ENCODE measurements around the genes SYT8 and MRPL23.

DNA sequence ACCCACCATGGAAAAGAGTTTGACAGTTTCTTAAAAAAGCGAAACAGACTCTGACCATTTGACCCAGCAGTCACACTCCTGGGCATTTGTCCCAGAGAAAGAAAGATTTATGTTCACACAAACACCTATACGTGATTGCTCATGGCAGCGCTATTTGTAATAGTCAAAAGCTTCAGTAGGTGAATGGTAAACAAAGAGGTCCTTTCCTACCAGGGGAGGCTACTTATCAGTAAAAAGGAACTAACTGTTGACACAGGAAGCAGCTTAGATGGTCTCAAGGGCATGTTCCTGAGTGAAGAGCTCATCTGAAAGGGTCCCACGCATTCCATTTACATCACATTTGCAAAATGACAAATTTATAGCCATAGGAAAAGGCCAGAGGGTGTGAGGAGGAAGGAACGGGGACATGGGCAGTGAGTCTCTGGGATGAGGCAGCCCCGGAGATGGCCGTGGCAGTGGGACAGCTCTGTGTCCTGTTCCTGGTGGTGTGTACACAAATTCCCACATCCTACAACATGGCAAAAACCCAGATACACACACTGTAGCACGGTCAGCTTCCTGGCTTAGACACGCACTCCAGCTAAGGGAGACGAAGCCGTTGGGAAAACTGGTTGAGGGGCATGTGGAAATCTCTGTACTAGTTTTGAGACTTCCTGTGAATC is 14.6 kb upstream of the KRTAP5-6 start:
- PRO-cap, 2 experiments: no peak in any of the 2 experiments

- PRO-cap, 2 experiments: no peak in any of the 2 experiments
Observed at GRCh38 chr11:1688567-1689042, 8.4 kb upstream of the KRTAP5-6 start.

DNA sequence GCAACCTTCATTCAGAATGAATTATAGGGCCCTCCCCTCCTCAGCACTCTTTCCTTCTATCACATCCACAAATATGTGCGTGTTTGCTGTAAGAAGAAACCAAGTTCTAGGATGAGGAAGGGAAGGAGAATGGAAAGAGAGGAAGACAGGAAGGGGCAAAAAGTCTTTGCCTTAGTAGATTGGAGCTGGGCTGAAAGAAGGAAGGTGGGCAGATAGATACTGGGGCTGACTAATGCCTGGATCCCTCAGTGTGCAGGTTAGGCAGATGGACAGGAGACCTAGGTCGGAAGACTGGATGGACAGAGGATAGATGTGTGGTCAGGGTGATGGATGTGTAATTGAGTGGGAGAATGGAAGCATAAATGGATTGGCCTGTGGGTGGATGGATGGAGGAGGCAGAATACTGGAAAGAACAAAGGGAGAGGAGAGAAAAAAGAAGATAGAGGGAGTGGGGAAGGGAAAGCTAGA is 14.3 kb downstream of the IFITM10 start:
- PRO-cap, 2 experiments: no peak in any of the 2 experiments

GRCh38 chr11:1755503-1756202 is 5.3 kb upstream of the IFITM10 start:
- PRO-cap, 2 experiments: no peak in any of the 2 experiments

DNA sequence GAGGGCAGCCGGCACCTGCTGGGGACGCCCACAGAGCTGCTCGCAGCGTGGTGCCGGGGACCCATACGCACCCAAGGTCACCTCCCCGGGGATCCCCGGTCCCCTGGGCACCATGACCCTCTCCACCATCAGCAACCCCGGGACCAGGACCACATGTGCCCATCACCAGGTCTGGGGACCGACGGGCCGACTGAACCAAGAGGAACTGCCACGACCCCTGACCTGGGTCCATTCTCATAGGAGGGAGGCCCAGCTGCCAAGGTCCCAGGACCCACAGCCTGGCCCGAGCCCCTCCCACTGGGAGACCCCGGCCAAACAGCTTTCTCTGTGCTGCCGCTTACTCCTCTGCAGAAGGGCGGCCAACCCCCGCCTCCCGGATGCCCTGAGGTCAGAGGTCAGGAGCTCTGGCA is 6.4 kb upstream of the IFITM10 start:
- PRO-cap, 2 experiments: no peak in any of the 2 experiments

- PRO-cap, 2 experiments: no peak in any of the 2 experiments
Observed at GRCh38 chr11:1781822-1782538, 18.3 kb upstream of the CTSD start.

- PRO-cap, 2 experiments: no peak in any of the 2 experiments
Observed at GRCh38 chr11:1834595-1835653, at the start of gene SYT8. Gene SYT8 (plus strand): TSS chr11:1834990.

DNA sequence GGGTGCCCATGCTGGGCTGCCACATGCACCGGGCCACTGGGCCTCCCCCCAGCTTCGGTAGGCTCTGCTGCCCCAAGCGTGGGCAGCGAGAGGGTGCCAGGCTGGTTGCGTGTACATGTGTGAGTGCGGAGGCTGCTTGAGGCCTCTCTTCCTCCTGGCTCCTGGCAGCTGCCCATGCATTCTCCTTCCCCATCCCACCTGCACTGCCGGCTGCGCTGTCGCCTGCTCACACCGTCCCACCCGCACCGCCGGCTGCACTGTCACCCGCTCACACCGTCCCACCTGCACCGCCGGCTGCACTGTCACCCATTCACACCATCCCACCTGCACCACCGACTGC is 12.4 kb downstream of the LSP1 start:
- PRO-cap, 2 experiments: no peak in any of the 2 experiments

DNA sequence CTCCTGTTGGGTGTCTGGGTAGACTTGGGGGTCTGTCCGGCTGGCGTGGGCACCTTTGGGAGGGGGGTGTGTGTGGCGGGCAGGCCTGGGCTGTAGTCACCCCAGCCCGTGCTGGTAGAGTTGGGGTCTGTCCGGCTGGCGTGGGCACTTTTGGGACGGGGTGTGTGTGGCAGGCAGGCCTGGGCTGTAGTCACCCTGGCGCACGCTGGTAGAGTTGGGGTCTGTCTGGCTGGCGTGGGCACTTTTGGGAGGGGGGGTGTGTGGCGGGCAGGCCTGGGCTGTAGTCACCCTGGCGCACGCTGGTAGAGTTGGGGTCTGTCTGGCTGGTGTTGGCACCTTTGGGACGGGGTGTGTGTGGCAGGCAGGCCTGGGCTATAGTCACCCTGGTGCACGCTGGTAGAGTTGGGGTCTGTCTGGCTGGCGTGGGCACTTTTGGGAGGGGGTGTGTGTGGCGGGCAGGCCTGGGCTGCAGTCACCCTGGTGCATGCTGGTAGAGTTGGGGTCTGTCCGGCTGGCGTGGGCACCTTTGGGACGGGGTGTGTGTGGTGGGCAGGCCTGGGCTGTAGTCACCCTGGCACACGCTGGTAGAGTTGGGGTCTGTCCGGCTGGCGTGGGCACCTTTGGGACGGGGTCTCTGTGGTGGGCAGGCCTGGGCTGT is 18.9 kb downstream of the LSP1 start:
- PRO-cap, 2 experiments: no peak in any of the 2 experiments

DNA sequence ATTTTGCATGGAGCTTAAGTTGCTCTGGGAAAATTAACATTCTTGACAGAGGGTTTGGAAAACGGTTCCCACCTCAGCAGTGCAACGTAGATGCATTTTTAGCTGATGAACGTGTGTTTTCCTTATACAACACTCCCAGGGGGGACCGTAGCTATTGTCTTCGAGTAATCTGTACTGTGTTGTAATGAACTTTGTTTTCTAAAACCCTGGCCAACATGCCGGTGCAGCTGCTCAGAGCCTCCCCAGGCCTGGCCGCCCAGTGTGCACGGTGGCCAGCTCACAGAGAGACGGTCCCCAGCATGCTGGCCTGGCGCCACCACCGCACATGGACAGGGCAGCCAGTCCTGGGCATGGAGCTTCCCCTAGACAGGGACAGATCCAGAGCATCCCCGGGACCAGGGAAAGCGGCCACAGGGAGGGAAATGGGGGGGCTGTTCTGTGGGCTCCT is 2.1 kb downstream of the TNNT3 start:
- PRO-cap, 2 experiments: peak in 1 of 2 experiments; most common plus-strand start position 154 of the sequence (in 1); most common minus-strand start position 92 of the sequence (in 1)

- PRO-cap, 2 experiments: peak in 1 of 2 experiments; most common minus-strand start chr11:1947239 (in 1)
Observed at GRCh38 chr11:1946962-1947417, at the start of gene MRPL23. Gene MRPL23 (plus strand): TSS chr11:1947332.

DNA sequence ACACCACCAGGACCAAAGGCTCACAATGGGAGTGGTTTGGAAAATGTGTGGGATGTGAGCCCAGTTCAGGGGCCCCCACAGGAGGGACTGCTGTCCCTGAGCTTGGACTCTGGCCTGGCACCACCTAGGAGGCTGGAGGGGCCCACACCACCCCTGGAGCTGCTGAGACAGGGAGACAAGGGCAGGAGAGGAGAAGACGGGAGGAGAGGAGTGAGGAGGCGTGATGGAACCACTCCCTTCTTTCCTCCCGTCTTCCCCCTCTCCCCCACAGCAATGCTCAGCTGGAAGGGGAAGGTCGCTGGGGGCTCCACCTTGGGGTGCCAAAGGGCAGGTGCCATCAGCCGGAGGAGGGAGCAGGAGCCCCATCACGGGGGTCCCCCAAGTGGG is 5.2 kb downstream of the IGF2 start:
- PRO-cap, 2 experiments: peak in 1 of 2 experiments; most common minus-strand start position 254 of the sequence (in 1)

DNA sequence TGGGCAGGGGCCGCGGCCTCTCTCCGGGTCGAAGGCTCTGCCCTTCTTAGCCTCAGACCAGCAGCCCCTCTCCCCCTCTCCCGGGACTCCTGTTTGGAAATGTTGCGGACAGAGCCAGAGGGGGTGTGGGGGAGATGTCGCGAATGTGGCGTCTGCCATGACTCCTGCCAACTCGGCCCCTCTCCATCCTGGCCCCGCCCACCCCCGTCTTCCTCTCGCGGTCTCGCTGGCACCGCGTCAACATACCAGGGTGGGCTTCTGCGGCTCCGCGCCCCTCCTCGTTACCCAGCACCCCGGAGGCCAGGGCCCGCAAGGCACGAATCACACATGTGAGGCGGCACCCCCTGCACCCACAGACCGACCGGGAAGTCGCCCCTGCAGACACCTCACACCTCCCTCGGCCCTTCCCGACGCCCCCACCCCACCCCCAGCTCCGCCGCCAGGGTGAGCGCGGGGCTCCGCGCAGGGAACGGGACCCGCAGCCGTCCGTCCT is 1.6 kb downstream of the IGF2 start:
- PRO-cap, 2 experiments: peak in 1 of 2 experiments; most common plus-strand start position 240 of the sequence (in 1); most common minus-strand start position 101 of the sequence (in 1)

GRCh38 chr11:2268745-2269846 is 1.3 kb downstream of the ASCL2 start:
- PRO-cap, 2 experiments: no peak in any of the 2 experiments

GRCh38 chr11:2269847-2270296 is 516 bp downstream of the ASCL2 start:
- PRO-cap, 2 experiments: no peak in any of the 2 experiments

- PRO-cap, 2 experiments: no peak in any of the 2 experiments
Observed at GRCh38 chr11:2300191-2300669, 1.5 kb downstream of the C11orf21 start.

- PRO-cap, 2 experiments: no peak in any of the 2 experiments
Observed at GRCh38 chr11:2369645-2370343, 7.3 kb upstream of the CD81 start.

DNA sequence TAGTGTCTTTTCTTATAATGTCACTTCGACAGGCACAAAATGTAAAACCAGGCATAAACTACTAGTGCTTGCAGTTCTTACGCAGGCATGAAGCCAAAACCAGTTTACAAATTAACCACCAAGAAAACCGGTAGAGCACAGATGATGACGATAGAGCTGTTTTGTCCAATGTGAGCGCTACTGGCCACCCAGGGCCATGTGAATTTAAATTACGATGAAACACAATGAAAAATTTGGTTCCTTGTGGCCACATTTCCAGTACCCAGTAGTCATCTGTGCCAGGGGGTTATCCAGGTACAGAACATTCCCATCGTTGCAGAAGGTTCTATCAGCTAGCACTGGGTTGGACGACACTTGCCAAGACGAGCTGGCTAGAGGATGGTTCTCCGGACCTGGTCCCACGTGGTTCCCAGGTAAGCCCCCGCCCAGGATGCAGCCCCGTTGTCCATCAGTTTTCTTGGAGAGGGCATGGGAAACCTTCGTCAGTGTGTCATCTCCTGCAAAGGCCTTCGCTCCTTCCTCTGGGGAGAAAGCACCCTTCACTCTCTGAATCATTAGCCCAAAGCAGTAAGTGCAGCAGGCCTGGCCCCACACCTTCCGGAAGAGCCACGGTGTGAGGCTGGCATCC is 1.1 kb upstream of the CD81 start:
- PRO-cap, 2 experiments: no peak in any of the 2 experiments

GRCh38 chr11:2394592-2395353 is 5.8 kb upstream of the TSSC4 start:
- PRO-cap, 2 experiments: no peak in any of the 2 experiments

GRCh38 chr11:2396131-2396520 is 4.4 kb upstream of the TSSC4 start:
- PRO-cap, 2 experiments: no peak in any of the 2 experiments

Data from heart right ventricle (tissue), 2 donors.